Osteoblast (primary cell): ENCODE measurements around the genes AQP10 and CHRNB2.

DNA sequence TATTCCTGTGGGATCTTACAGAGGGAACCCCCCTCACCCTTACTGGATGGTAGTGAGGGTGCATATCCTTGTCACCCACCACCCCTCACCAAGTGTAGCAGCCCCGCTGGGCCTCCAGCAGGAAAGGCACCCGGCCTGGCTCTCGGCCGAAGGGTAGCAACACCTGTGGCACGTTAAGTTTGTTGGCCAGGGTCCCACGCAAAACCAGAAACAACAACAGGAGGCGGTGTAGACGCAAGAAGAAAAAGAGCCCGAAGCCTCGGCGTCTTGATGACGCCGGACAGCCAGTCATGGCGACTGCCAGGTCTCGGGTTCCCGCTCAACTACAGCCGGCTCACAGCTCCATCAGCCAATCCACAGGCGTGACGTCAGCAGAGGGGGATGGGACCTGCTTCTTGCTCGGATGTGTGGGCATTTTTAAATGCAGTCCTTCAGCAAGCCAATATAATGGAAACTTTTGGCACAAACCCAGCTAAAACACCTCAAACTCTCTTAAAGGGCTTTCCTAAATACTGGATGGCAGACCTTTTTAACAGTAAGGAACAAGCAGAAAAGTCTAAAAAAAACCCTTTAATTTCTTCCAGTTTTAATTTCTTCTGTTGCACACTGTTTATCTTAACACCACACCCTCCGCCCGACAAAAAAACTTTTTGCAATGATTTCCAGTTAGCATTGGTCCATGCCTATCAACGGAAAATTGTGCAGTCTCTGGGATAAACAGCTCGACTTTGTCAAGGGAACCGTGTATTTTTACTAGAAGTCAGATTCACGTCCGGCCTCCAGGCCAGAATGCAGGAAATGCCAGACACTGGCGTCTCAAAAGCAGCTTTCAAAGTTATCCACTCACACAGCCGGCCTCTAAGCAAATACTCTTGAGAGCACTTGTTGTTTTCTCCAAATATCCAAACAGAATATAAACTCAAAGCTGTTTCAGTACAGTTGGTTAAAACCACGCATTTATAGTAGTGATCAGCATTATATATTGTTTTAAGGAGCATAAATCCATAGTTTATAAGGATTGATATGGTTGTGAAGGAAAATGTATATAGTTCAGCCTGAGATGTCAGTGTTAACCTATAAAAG is 36.8 kb downstream of the TPM3 start:
- CAGE, long polyA plus RNA, result no peak
- RRBS, result 26% methylated on average over 7 of the region's 30 CpGs

DNA sequence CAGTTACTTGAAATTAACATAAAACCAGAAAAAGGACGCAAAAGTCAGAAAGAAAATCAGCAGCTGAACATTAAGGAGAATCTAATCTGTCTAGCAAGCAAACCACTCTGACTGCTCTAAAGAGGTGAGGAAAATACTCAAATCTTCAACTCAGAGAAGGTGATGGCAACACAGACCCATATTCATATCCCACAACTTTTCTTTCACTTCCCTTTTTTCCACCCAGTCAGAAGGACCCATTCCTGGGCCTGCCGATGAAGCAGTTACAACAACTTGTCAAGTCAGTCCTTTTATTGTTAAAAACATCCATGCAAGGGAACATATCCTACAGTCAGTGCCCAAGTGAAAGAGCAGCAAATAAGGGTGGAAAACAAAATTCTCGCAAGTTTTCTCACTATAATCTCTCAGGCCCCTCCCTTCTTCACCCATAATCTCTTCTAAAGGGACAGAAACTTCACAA is 33.5 kb downstream of the TPM3 start:
- CAGE, long polyA plus RNA, result no peak
- RRBS, result no CpG with 5 or more reads among the region's 3 CpGs

- CAGE, long polyA plus RNA, result no peak
- RRBS, result no CpG with 5 or more reads among the region's 8 CpGs
Observed at GRCh38 chr1:154320608-154321315, at the start of gene AQP10. AQP10 (plus strand) TSS chr1:154321093.

GRCh38 chr1:154330204-154330581 is 4.9 kb downstream of the ATP8B2 start:
- CAGE, long polyA plus RNA, result no peak
- RRBS, result no CpG with 5 or more reads among the region's 7 CpGs

DNA sequence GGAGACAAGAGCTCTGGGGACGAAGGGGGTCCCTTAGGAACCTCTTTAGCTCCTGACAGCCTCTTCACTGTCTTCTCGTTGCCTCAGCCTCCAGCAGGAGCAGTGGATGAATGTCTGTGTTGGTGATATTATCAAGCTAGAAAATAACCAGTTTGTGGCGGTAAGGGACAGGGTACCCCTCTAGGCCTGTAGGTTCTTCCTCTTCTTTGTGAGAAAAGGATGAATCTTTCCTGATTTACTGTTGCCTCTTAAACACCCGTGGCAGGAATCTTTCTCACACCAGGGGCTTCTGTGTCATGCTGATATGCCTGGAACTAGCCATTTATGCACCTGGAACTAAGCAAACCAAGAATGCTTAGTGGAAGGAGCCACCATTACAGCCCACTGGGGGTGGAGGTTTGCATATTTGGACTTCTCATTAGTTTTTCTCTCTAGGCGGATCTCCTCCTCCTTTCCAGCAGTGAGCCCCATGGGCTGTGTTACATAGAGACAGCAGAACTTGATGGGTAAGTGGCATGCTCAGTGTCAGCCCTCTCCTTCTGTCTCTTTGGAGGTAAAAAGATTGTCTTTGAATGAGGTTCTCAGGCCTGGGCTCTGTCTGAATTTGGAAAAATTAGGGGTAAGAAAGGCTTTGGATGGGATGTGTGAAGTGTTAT is 6.3 kb downstream of the ATP8B2 start:
- CAGE, long polyA plus RNA, result no peak
- RRBS, result no CpG with 5 or more reads among the region's 5 CpGs

DNA sequence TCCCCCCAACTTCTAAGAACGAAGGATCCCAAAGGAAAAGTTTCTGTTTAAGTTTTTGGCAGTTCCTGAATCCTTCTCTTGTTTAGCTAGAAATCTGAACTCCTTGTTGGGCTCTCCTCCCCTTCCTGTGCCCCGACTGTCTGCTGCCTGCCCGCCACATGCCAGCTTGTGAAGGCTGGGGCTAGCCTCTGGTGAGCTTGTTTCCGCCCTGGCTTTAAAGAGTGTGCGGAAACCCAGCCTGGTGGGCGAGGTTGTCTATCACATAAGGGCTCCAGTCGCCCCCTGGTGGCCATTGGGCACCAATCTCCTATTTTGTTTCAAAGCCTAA is 9.6 kb downstream of the ATP8B2 start:
- CAGE, long polyA plus RNA, result no peak
- RRBS, result no CpG with 5 or more reads among the region's 7 CpGs

DNA sequence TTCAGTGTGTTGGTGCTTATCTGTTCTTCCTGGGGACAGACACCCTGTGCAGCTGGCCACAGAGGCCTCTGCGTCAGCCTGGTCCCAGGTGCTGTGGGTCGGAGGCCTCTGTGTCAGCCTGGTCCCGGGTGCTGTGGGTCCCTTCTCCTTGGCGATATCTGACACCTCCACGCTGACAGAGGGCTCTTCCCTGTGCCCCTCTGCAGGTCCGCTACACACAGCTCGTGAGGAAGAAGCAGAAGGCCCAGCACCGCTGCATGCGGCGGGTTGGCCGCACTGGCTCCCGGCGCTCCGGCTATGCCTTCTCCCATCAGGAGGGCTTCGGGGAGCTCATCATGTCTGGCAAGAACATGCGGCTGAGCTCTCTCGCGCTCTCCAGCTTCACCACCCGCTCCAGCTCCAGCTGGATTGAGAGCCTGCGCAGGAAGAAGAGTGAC is 23.3 kb downstream of the ATP8B2 start:
- CAGE, long polyA plus RNA, result no peak
- RRBS, result no CpG with 5 or more reads among the region's 20 CpGs

- CAGE, long polyA plus RNA, result no peak
- RRBS, result no CpG with 5 or more reads among the region's 7 CpGs
Observed at GRCh38 chr1:154408385-154408963, 3.3 kb downstream of the IL6R start.

DNA sequence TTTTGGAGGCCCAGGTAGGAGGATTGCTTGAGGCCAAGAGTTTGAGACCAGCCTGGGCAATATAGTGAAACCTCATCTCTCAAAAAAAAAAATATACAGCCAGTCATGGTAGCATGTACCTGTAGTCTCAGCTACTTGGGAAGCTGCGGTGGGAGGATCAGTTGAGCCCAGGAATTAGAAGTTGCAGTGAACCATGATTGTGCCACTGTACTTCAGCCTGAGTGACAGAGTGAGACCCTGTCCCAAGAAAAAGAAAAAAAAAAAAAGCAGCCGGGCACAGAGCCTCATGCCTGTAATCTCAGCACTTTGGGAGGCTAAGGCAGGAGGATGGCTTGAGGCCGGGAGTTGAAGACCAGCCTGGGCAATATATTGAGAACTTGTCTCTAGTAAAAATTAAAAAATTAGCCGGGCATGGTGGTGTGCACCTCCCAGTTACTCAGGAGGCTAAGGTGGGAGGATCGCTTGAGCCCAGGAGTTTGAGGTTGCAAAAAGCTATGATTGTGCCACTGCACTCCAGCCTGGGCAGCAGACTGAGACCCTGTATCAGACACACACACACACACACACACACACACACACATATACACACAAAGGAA is 20.5 kb downstream of the IL6R start:
- CAGE, long polyA plus RNA, result no peak
- RRBS, result no CpG with 5 or more reads among the region's 5 CpGs

GRCh38 chr1:154431539-154432190 is 26.5 kb downstream of the IL6R start:
- CAGE, long polyA plus RNA, result no peak
- RRBS, result no CpG with 5 or more reads among the region's 10 CpGs

- CAGE, long polyA plus RNA, result no peak
- RRBS, result no CpG with 5 or more reads among the region's 5 CpGs
Observed at GRCh38 chr1:154457586-154457837, 44.5 kb upstream of the TDRD10 start.

DNA sequence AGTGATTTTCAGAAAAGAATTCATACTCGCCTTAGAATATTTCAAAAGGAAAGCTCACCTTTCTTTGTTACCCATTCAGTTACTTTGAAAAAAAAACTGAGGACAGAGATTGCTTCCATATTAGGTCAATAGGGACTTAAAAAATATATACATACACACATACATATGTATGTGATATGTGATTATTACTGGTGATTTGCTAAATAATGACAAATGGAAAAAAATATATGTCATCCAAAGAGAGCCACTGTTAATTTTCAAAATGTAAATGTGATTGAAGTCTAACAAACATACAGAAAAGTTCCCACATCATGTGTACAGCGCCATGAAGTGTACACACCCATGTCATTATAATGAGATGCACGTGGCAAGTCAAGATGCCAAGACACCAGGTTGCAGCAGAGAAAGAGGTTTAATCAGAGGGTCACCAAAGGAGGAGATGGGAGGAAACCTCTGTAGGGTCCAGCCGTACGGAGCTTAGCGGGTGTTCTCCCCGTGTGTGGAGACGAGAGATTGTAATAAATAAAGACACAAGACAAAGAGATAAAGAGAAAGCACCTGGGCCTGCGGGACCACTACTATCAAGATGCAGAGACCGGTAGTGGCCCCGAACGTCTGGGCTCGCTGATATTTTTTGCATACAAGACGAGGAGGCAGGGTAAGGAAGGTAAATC is 41.5 kb upstream of the TDRD10 start:
- CAGE, long polyA plus RNA, result no peak
- RRBS, result no CpG with 5 or more reads among the region's 14 CpGs

GRCh38 chr1:154476751-154477320 is 25.2 kb upstream of the TDRD10 start:
- CAGE, long polyA plus RNA, result no peak
- RRBS, result no CpG with 5 or more reads among the region's 1 CpG

DNA sequence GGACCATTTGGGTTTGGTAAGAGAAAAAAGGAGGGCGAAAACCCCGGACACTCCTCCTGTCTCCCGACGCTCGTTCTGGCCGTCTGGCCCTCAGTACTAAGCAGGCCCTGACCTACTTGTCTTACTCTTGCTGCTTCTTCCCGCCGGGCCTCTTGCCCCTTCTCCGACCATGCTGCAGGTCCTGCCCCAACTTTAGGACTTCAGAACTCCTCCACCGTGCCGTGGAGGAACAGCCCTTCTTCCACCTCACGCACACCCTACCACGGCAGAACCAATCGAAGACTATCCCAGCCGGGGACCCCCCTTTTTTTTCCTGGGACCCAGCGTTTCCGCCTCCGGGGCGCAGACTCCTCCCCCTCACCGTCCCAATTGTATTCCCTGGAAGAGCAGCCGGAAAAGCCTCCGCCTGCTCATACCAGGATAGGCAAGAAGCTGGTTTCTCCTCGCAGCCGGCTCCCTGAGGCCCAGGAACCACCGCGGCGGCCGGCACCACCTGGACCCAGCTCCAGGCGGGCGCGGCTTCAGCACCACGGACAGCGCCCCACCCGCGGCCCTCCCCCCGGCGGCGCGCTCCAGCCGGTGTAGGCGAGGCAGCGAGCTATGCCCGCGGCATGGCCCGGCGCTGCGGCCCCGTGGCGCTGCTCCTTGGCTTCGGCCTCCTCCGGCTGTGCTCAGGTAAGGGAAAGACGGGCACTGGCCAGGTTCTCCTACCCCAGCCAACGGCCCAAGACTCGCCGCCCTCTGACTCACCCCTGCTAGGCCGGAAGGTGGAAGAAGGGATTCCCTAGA is at the start of gene CHRNB2:
CHRNB2 (plus strand) TSS at position 345 of the 789 bp plus-strand sequence.
- CAGE, long polyA plus RNA, result no peak
- RRBS, result 2% methylated on average over 40 of the region's 56 CpGs

GRCh38 chr1:154590240-154590476 is 17.8 kb downstream of the ADAR start:
- CAGE, long polyA plus RNA, result no peak
- RRBS, result no CpG with 5 or more reads among the region's 8 CpGs

- CAGE, long polyA plus RNA, result no peak
- RRBS, result no CpG with 5 or more reads among the region's 11 CpGs
Observed at GRCh38 chr1:154609192-154609925, 1.4 kb upstream of the ADAR start.

- CAGE, long polyA plus RNA, result no peak
- RRBS, result no CpG with 5 or more reads among the region's 7 CpGs
Observed at GRCh38 chr1:154751605-154752263, 118.3 kb downstream of the KCNN3 start.

DNA sequence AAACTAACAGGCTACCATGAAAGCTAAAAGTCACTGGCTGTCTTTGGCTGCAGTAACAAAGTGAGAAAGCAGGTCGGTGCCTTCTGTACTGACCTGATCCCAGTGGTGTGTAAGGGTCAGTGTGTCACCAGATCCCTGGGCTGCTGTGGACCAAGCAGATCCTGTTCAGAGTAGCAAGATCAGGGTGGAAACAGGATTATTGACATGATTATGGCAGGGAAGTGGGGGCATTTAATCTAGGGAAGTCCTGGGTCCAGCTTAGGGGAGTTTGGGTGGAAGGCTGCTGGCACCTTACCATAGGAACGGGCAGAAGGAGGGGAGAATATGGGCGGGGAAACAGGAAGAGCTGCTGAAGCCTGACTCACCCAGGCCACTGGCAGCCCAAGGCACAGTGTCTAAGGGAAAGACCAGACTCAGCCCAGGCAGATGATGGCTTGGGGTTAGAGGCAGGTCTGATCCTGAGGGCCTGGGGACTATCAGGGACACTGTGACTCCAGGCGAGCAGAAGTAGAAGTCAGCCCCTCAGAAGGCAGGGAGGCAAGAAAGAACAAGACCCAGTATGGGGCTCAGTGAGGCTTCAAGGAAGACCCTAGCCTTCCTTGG is 60.1 kb downstream of the KCNN3 start:
- CAGE, long polyA plus RNA, result no peak
- RRBS, result no CpG with 5 or more reads among the region's 4 CpGs

GRCh38 chr1:154846630-154847562 is 23.2 kb downstream of the KCNN3 start:
- CAGE, long polyA plus RNA, result no peak
- RRBS, result 88% methylated on average over 1 of the region's 18 CpGs

DNA sequence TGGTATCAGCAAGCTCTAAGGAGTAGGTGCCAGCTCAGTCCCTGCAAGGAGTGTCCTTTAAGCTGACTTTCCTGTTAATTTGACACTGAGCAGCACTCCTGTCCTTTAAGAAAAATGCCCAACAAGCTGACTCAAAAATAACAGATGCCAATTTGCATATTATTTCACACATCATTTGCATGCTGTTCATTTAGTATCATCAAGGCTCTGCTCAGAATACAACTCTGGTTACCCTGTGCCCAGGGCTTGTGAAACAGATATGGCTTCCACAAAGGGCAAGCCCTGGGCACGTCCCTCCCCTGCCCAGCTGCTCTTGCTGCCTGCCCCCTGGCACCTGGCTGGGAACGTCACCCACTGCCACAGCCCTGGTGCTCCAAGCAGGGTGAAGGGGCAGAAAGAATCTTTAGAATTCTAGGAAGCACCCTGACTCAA is 10.3 kb downstream of the KCNN3 start:
- CAGE, long polyA plus RNA, result no peak
- RRBS, result no CpG with 5 or more reads among the region's 2 CpGs